Mesangial cell (primary cell): ENCODE measurements around a stretch of chr20.

- RAMPAGE, long total RNA = no peak
Measured at GRCh38 chr20:3354702-3355398, 52.6 kb downstream of the DNAAF9 start.

- RAMPAGE, long total RNA = no peak
Measured at GRCh38 chr20:3519690-3520598, 49.1 kb downstream of the ATRN start.

DNA sequence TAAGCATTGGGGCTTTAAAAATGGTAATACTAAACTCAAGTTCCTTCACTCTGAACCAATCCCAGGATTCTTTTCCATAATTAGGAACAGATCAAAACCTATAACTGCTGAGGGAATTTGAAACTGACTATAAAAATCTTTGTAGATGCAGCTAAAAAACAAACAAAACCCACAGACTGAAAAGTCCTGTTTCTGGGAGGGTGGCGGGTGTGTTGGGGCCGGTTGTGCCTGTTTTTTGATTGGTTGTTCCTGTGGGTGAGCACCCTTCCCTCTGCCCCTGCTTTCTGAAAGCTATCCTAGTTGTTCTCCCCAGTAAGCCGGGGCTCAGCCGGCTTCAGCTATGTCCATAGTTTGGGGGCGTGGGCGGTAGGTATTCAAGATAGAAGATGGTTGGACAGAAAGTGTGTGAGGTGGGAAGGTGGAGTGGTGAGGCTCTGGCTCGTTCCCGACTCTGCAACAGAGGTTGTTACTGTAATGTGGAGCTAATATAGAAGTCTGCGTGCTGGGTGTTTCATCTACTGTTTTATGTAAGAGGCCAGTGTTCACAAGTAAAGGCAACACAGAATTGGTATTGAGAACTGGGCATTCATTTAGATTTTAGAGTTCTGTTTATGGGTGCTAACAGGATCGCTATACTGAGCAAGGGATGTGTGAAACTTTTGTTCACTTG, 49.1 kb downstream of the GFRA4 start:
- RAMPAGE, long total RNA = no peak

DNA sequence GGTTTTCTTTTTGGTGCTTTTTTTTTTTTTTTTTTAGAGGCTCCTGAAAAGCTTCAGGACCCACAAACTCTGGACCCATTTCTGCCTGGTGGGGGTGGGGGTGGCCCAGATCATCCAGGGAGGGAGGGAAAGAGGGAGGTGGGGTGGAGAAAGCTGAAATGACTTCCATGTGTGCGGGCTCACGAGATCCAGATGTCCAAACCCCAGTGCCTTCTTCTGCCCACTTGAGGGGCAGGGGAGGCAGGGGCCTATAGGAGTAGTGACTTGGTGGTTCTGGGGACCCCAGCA, 2.7 kb downstream of the ADAM33 start:
- RAMPAGE, long total RNA = no peak

DNA sequence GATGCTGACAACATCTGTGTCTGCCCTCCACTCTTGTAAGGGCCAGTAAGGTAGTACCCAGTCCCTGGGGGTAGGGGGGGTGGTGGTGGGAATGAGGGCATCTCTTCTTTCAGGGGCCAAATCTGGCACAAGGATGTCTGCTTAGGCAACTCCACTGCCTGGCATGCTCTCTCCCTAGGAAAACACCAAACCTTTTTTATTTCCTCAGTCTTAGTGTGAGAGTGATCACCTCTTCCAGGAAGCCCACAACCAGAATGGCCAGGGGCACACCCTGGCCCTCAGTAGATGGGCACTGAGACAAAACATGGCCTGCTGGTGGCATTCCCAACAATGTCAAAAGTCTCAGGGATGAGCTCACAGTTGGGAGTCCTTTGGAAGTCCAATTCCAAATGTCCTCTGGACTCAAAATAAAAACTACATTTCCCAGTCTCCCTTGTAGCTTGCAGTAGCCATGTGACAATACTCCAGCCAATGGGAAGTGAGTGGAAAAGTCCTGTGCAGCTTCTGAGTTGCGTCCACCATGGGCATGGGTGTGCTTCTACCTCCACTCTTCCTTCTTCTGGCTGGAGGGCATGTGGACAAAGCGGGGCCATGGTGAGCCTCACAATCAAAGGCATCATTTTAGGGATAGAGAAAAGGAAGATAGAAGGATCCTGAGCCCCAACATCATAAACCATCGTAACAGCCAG, 5.7 kb upstream of the ADAM33 start:
- RAMPAGE, long total RNA = no peak

- RAMPAGE, long total RNA = no peak
Measured at GRCh38 chr20:3697667-3698306, 14.6 kb downstream of the SIGLEC1 start.

- RAMPAGE, long total RNA = no peak
Measured at GRCh38 chr20:3768260-3769446, 1.1 kb upstream of the ADISSP start.

GRCh38 chr20:3811400-3812350, 8.7 kb upstream of the AP5S1 start:
- RAMPAGE, long total RNA = no peak

- RAMPAGE, long total RNA = no peak
Measured at GRCh38 chr20:3818203-3819243, 1.8 kb upstream of the AP5S1 start.

DNA sequence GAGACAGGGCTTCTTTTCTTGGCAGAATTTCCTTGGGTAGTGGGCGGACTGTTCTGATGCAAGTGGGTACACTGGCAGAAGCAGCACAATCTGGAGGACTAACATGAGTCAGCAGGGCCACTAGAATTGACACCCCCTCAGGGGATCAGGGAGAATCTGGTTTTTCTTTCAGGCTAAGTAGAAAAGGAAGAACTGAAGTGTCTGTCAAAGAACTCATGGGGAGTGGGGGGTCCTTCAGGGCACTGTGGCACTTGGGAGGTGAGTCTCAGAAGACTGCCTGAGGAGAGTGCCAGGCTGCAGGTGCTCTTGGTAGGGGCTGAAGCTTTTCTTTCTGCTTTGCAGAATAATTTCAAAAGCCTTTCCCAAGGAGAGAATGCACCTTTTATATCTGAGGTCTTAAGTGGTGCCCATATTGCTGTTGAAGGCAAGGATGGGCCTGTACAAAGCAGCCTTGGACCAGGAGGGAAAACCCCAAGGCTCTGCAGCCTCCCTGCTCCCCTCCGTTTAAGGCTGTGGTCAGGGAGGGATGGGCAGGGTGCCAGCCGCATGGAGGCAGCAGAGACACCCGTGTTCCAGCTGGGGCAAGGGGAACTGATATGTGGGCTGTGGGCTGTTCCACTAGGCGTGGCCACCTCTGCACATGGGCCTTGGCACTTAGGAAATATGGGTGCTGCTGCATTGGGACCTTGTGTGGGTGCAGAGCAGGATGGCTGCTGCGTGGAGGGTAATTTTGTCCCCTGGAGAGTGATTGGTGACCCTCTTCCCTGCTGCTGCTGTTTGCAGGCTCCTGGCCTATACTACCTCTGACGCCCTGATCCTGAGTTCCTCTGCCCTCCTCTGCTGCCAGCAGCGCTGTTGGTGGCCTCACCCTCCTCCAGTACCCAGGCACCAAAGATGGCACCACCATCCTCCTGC, 35.0 kb downstream of the PANK2 start:
- RAMPAGE, long total RNA = no peak

GRCh38 chr20:4018275-4018914, 3.0 kb upstream of the RNF24 start:
- RAMPAGE, long total RNA = no peak

DNA sequence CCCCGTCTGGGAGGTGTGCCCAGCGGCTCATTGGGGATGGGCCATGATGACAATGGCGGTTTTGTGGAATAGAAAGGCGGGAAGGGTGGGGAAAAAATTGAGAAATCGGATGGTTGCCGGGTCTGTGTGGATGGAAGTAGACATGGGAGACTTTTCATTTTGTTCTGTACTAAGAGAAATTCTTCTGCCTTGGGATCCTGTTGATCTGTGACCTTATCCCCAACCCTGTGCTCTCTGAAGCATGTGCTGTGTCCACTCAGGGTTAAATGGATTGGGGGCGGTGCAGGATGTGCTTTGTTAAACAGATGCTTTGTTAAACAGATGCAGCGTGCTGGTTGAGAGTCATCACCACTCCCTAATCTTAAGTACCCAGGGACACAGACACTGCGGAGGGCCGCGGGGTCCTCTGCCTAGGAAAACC, 18.2 kb upstream of the RNF24 start:
- RAMPAGE, long total RNA = no peak

- RAMPAGE, long total RNA = no peak
Measured at GRCh38 chr20:4064130-4065114, 49.1 kb upstream of the RNF24 start.

- RAMPAGE, long total RNA = no peak
Measured at GRCh38 chr20:4082405-4083334, 66.0 kb upstream of the SMOX start.

GRCh38 chr20:4297103-4297323, 47.9 kb upstream of the ADRA1D start:
- RAMPAGE, long total RNA = no peak

GRCh38 chr20:4661228-4661742, 25.0 kb upstream of the PRNP start:
- RAMPAGE, long total RNA = no peak

DNA sequence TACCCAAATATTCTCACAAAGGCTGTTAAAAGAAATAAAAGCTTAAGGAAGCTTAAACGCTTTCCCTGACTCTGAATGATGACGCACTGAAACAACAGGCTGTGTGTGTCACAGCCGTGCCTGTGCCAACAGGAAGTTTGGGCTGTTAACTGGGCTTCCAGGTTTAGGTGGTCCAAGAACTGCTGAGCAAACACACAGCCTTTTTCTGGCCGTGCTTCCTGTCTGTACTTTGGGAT, 75.2 kb downstream of the SLC23A2 start:
- RAMPAGE, long total RNA = no peak

- RAMPAGE, long total RNA = no peak
Measured at GRCh38 chr20:4978177-4978909, 23.0 kb downstream of the SLC23A2 start.

- RAMPAGE, long total RNA = no peak
Measured at GRCh38 chr20:4987294-4987578, 14.1 kb downstream of the SLC23A2 start.

DNA sequence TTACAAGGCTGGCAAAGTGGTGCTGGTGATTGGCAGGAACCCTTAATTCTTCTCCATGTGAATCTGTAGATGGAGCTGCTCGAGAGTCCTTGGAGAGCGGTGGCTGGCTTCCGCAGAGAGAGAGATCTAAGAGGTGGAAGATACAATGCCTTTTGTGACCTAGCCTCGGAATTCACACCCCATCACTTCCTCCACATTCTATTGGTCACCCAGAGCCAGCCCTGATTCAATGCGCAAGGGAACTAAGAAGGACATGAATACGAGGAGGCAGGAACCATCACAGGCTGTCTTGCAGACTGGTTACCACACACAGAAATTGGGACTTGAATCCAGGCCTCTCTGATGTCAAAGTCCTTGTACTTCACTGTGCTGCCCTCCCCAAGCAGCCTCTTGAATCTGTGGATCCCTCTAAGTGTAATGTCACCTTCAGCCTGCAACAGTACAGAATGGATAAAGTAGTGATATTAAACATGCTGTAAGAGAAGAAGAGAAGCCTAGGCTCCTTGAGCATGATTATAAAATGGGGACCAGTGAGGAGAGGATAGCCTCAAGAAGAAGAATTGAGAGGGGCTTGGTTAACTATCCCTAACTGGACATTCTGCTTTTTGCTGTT, 129.0 kb upstream of the PROKR2 start:
- RAMPAGE, long total RNA = no peak